Mesenteric fat pad (tissue), 1 donor: ENCODE measurements around the genes FHDC1 and FGA.

DNA sequence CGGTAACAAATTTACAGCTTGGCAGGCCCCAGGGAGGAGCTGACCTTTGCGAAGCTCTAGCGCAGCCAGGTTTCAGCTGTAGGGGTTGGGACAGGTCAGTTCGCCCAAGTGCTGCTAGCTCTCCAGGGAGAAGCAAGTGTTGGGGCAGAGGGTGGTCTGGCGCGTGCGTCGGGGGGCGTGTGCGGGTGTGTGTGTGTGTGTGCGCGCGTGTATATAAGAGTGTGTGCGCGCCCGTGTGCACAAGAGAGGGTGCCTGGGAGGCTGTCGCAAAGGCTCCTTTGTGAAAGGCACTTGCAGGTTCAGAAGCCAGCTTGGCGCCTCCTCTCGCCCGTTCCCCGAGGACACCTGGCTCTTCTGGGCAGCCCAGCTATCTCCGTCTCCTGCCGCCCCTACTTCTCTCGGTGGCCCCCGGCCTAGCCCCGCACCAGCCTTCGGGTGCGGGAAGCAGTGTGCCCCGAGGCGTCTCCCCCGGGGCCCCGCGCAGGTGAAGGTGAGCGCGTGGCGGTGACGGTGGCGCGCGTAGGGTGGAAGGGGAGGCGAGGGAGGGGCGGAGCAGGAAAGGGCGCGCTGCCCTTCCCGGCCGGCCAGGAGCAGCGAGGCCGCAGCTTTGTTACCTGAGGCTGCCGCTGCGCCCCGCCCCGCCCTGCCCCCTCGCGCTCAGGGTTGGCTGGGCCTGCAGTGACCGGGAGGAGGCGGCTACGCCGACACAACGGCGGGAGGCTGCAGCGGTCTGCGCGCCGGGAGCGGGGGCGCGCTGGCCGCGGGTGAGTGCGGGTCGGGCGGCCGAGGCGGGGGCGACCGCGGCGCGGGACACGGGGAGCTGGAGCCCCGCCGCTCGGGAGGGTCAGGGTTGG lies at the start of gene FHDC1:
TSS of gene FHDC1 (plus strand) at position 678 of the 854 bp plus-strand sequence.
- PRO-cap = no peak

GRCh38 chr4:152956541-152957210 lies 20.6 kb downstream of the FHDC1 start:
- PRO-cap = no peak

GRCh38 chr4:152985718-152986091 lies 49.6 kb downstream of the FHDC1 start:
- PRO-cap = no peak

- PRO-cap = no peak
Observed at GRCh38 chr4:152995906-152996657, 60.0 kb downstream of the FHDC1 start.

DNA sequence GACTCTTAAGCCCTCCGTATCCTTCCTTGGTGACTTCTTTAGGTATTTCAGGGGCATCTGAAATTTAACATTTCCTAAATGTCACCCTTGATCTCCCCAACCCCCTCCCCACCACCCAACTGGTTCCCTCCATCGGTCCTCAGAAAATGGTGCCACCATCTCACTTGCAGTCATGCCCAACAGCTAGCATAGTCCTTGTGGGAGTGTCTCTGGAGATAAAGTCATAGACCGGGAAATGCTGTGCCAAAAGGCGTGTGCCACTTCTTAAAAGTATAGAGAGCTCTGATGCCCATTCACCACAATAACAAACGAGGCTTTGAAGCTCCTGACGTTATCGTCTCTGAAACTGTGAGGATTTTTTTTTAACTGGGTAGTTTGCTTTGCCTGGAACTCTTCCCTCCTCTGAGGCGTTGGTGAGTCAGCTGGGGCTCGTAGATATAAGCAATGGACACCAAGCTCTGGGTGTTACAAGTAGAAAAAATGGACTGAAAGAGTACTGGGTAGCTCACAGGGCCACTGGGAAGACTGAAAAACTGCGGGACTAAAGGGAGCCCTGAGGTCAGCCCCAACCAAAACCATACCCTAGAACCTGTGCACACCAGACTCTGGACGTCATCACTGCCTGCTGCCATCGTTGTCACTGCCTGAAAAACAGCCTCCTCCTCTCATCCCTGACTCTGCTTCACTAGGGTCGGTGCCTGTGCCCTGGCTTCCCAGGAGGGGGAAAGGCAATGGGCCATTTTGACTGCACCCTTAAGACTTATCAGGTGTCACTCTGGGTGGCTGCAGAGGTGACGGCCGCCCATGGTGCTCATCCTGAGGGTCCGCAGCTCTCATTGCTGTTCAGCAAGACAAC lies 89.4 kb upstream of the TRIM2 start:
- PRO-cap = no peak

DNA sequence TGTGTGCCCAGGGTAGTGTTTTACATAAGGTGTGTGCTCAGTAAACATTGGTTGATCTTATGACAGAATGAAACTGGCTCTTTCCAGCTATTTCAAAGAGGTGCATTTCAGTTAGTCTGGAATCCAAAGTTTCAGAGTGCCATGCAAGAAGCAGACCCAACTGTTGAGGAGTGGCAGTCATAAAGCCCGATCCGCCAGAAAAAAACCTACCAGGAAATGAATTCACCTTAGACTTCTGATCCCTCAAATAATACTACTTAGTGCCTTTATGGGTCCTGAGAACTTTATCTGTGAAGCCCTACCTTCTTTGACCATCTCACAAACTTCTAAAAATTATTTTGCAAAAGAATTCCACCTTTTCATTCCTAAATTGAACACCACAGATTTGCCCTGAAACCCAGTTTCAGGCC lies 14.9 kb downstream of the TRIM2 start:
- PRO-cap = no peak

DNA sequence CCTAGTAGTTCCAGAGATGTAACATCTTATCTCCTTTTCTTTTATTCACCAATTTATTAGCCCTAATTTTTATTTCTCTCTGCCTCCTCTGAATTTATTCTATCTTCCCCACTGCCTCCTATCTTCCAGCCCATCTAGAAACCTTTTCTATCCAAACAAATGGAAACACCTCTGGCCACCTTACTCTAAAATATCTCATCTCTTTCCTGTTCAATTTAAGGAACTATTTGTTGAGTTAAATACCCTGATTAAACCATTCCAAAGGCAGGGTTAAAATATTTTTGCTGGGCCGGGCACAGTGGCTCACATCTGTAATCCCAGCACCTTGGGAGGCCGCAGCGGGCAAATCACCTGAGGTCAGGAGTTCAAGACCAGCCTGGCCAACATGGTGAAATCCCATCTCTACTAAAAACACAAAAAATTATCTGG lies 25.3 kb upstream of the MND1 start:
- PRO-cap = no peak

DNA sequence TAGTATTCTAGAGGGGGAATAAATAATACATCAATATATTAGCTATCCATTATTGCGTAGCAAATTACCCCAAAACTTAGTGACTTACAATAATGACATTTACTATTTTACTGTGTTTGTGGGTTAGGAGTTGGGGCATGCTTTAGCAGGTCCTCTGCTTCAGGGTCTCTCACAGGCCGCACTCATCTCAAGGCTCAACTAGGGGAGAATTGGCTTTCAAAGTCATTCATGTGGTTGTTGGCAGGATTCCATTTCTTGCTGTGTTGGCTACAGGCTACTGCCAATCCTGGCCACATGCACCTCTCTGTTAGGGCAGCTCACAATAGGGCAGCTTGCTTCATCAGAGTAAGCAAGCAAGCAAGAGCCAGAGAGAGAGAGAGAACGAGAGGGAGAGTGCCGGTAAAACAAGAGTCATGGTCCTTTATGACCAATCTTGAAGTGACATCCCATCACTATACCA lies 33.1 kb upstream of the TLR2 start:
- PRO-cap = no peak

- PRO-cap = no peak
Observed at GRCh38 chr4:153787244-153787584, 1.7 kb downstream of the SFRP2 start.

- PRO-cap = no peak
Observed at GRCh38 chr4:154416066-154417180, 75.2 kb downstream of the DCHS2 start.

GRCh38 chr4:154549583-154550260 lies 478 bp downstream of the PLRG1 start:
- PRO-cap = no peak

- PRO-cap = no peak
Observed at GRCh38 chr4:154590312-154591084, at the start of gene FGA. Gene FGA, minus strand, starts transcription at chr4:154590742.

DNA sequence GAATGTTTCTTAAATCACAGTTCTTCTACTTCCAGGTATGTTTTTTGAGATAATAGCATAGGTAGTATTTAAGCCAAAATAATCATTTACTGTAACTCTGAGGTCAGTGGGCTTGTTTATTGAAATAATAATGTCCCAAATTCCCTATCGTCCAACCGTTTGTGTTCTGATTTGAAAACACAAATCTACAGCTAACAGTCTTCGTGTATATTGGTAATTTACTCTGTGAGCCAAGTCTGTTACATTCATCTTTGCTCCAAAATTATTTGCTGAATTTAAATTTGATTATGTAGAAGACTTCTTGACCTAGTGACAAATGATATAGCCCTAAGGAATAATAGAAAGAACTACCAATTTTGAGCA lies 3.0 kb upstream of the FGG start:
- PRO-cap = no peak

GRCh38 chr4:154658821-154659491 lies 46.5 kb upstream of the FGG start:
- PRO-cap = no peak

- PRO-cap = unidirectional peak, minus-strand start at chr4:155760003
Observed at GRCh38 chr4:155759616-155760460, 1.0 kb downstream of the GUCY1B1 start.

- PRO-cap = no peak
Observed at GRCh38 chr4:155959110-155959467, 5.4 kb upstream of the CTSO start.

GRCh38 chr4:156941680-156942437 lies 29.7 kb downstream of the PDGFC start:
- PRO-cap = no peak

DNA sequence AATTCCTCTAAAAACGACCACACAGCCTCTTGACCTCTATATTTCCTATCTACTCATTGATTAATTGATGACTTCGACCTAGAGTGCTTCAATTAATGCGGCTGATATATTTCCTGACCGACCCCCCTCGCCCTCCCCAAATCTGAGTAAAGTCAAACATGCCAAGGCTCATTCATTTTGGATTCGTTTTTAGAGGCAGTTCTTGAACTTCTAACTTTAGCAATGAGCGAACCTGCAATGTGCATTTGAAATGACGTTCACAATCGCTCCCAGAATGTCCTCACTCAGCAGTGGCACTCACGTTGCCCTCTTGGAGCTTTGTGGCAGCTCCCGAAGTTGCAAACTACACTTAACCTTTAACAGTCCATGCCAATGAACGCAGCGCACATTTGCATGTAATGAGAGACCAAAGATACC lies 1.3 kb downstream of the PDGFC start:
- PRO-cap = no peak

DNA sequence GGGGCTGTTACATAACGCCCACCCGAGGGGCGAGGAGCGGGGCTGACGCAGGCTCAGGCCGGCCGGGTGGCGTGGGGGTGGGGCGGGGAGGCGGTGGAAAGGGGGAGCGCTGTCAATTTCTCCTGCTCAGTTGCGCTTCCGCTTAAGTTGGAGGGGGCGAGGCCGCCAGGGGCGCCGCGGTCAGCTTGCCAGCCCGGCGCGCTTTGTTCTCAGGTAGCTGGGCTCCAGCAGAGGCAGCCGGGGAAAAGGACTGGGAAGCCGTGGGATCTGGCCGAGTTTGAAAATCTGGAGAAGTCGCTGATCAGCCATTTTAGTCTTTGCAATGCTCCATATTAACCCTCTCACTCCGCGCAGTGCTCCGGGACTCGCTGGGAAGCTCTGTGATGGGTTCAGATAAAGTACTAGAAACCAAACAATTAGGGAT lies 1.9 kb downstream of the GRIA2 start:
- PRO-cap = no peak

GRCh38 chr4:157992057-157992695 lies 180.6 kb downstream of the GASK1B start:
- PRO-cap = no peak